ENCODE measurements around a stretch of chr18.

GRCh38 chr18:46418597-46419266 lies 84.9 kb downstream of the RNF165 start:
- RRBS: no CpG with 5 or more reads among the region's 6 CpGs

DNA sequence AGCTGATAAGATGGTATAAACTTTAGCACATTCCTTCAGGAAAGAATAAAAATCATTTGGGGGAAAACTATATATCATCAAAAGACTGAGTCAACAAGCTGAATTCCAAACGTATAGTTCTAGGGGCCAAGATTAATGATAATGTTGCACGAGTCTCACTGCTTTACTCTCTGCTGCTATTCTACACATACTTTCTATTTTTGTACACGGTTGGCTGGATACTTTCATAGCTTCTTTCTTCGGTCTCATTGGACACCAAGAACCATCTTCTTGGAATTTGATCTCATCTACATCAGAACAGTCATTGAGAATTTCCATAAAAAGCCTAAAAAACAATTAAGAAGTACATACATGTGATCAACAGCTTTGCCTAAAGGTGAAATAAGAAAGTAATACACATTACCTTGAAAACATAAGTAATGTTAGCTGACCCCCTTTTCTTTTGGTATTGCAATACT lies 72.7 kb upstream of the ST8SIA5 start:
- RRBS: no CpG with 5 or more reads among the region's 4 CpGs

- RRBS: no CpG with 5 or more reads among the region's 8 CpGs
Measured at GRCh38 chr18:47896688-47897085, 33.8 kb downstream of the SMAD2 start.

DNA sequence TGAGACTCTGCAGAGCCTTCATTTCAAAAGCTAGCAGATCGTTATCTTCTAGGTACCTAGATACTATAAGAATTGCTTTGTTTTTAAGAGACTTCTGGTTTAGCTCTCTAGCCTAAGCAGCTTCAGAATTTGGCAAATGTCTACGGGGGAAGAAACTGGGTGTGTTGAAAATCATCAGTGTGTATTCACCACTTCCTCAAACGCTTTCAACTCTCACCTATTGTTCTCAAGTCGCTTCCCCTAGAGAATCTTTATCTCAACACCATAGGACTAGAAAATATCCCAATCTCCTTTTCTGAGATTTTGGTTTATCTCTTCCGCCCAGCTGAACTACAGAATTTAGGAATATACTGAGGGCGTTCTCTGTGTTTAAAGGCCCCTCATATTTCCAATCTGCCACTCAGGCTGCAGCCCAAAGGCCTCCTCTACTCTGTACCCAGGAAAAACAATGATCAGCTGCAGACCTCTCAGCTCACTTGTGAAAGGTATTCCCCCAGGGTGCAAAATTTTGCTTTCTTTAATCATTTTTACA lies 28.6 kb downstream of the SMAD2 start:
- RRBS: no CpG with 5 or more reads among the region's 6 CpGs

DNA sequence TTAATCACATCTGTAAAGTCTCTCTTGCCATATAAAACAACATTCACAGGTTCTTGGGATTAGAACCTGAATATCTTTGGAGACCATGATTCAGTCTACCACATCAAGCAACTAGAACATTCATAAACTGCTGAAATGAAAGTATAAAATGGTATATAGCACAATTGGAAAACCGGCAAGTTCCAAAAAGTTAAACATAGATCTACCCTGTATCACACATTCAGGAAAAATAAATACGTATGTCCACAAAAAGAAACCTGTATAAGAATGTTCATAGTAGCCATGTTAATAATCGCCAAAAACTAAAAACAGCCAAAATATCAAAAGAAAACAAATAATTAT lies 23.5 kb downstream of the SMAD2 start:
- RRBS: no CpG with 5 or more reads among the region's 3 CpGs

GRCh38 chr18:48002959-48003355 lies 72.5 kb upstream of the SMAD2 start:
- RRBS: no CpG with 5 or more reads among the region's 5 CpGs

DNA sequence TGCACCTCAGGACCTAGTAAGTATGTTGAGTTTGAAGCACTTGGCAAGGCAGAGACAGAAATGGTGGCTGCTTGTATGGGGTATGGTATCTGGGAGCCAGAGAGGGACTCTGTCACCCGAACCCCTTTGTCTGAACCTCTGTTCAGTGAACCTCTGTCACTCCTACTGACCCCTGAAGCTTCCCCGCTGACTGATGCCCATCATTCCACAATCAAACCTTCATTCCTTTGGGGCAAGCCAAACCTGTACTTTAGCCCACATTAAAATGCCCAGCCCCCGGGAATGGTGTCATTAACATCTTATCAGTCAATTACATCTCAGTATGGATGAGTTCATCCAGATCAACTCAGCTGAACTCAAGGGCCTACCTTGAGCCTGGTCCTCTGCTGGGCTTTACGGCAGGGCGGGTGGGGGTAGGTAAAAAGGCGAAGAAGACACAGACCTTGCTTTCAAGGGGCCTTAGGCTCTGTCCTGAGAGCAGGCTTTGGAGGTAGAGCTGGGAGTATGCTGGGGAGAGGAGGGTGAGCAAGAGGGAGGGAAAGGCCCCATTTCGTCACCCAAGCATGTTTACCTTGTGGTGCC lies 154.4 kb upstream of the SMAD2 start:
- RRBS: no CpG with 5 or more reads among the region's 7 CpGs

DNA sequence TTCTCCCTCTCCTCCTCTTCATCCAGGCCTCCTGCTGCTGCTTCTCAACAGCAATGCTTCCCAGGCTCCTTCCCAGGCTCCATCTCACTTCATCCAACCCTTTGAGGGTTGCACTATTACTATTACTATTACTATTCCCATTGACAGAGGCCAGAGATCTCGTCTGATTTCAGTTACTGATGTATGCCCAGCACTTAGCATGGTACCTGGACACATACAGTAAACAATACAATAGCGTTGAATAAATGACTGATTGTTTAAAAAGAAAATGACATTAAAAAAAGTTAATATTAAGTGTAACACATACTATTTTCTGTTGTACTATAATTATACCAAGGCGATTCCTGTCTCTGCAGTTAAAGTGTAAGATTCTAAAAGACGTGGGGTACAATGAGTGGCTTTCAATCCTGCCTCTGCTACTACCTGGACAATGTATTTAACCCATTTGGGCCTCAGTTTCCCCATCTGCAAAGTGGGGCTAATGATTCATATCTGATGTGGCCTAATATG lies 204.6 kb upstream of the SMAD2 start:
- RRBS: no CpG with 5 or more reads among the region's 4 CpGs

GRCh38 chr18:48151468-48152264 lies 221.2 kb upstream of the SMAD2 start:
- RRBS: no CpG with 5 or more reads among the region's 11 CpGs

- RRBS: 2% methylated on average over 21 of the region's 66 CpGs
Measured at GRCh38 chr18:48161190-48161997, 230.9 kb upstream of the SMAD2 start.

DNA sequence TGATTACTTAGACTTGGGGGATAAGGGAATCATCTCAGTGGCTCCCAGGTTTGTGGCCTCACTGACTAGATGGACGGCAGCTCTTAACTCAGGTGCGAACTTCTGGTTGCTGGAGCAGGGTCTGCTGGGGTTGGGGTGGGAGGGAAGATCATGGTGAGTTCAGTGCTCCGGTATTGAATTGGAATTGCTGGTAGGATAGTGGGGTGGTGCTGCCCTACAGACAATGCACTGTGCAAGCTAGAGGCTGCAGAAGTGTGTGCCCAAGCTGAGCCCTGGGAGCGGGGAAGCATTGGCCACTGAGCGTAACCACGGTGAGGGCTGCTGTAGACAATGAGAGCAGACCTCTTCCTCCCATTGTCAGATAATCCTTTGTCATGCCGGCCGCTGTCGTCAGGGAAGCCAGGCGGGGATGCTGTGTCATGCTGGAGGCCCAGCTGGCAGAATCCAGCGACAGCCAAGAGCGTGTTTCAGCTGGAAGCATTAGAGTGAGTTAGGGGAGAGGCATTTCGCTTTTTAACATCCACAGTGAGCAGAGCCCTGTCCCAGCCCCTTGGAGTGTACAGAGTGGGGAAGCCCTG lies 6.8 kb downstream of the CTIF start:
- RRBS: no CpG with 5 or more reads among the region's 13 CpGs

- RRBS: no CpG with 5 or more reads among the region's 2 CpGs
Measured at GRCh38 chr18:48582829-48583392, 44.1 kb downstream of the CTIF start.

DNA sequence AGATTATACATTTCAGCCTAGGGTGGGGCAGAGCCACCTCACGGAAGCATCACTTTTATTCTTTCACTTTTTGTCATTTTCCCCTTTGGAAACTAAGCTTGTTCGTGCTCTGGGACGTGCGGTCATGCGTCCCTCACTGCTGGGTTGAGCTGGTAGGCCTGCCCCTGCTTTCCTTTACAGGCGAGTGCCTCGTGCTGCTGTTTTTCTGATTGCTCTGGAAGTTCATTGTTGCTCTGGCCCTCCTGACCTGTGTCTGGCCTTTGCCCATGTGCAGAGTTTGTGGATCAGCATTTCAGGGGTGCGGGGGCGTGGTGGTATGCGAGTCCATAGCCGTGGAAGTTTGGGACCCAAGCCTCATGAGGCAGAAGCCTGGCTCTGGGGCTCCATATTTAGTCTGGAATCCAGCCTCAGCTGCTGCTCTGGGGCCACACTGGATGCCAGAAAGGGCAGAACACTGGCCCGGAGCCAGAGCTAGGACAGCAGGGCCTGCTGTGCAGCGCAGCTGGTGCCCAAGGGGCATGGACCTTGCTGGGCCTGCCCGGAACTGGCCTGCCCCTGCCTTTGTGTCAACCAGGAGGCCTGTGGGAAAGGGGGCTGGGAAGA lies 51.1 kb downstream of the CTIF start:
- RRBS: 95% methylated on average over 2 of the region's 14 CpGs

GRCh38 chr18:48695720-48696251 lies 157.0 kb downstream of the CTIF start:
- RRBS: no CpG with 5 or more reads among the region's 11 CpGs

DNA sequence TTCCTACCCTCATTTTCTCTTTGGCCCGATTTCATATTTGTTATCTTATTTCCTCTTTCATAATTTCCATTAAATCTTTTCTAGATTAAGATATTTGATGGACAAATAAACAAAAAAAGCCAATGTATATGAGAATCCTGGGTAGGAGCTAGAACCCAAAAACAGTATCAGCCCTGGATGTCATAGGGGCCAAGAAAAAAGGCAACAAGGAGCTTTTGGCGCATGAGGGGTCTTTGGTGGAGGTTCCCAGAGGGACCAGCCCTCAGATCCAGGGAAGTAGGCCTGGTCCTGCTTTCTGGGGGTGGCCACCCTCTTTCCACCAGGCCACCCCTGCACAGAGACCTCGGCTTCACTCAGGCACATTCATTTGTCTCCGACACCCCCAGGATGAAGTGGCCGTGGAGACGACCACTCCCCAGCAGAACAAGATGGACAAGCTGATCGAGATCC lies 189.7 kb downstream of the SMAD7 start:
- RRBS: no CpG with 5 or more reads among the region's 7 CpGs

DNA sequence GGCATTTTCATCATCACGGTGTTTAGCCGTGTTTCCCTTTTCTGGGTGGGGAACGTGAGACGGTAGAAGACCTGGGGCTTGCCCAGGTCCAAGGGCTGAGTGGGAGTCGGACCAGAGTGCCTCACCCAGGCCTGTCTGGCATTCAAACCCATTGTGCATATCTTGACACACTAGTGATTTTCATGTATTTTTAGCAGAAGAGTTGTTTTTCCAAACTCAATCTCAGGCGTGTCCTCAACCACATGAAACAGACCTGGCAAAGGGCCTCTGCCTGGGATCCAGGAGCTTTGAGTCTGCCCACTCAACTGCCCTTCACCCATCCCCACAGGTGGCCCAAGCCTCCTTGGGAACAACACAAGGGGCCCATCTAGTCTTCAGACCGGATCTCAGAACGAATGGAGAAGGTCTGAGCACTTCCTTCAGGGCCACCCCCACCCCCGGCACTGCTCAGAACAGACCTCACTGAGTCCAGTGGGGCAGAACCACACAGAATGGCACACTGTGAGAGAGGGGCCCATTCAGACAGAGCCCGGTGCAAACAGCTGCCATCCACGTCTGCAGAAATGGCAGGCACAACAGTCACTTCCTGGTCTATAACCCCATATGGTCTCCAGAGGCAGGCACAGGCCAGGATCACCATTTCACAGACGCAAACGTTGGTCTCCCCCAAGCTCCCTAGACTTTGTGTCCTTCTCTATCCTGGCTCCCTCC lies 149.9 kb downstream of the SMAD7 start:
- RRBS: 99% methylated on average over 4 of the region's 13 CpGs

GRCh38 chr18:48840365-48840950 lies 110.3 kb downstream of the SMAD7 start:
- RRBS: no CpG with 5 or more reads among the region's 4 CpGs

GRCh38 chr18:48873213-48873677 lies 77.5 kb downstream of the SMAD7 start:
- RRBS: no CpG with 5 or more reads among the region's 6 CpGs

DNA sequence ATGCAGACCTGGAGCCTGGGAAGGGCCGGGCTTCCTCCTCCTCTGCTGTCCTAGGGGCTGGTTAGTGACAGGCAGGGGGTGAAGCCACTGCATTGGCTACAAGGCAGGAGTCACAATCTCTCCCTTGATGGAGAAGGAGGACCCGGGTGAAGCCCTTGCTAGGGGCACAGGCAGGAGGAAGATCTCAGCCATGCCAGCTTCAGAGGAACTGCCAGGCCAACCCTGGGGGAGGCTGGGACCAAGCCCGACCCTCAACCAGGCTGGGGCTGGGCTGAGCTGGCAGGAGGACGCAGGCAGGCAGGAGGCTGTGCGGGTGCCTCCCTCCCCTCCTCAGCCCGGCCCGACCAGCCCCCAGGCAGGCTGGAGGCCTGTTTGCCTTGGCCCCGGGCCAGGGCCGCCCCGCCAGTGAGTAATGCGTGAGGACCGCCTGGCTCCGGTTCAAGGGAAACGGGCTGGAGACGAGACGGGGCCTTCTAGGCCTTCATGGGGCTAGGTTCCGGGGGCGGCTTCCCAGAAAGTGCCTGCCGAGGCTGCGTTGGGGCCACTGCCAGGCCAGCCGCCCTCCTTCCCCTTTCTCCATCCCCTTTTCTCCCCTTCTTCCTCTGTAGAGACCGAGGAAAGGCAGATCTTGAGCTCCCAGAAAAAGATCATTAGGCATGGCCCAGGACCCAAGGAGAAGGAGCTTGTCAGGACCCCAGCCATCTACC lies 48.8 kb downstream of the SMAD7 start:
- RRBS: 25% methylated on average over 12 of the region's 22 CpGs

DNA sequence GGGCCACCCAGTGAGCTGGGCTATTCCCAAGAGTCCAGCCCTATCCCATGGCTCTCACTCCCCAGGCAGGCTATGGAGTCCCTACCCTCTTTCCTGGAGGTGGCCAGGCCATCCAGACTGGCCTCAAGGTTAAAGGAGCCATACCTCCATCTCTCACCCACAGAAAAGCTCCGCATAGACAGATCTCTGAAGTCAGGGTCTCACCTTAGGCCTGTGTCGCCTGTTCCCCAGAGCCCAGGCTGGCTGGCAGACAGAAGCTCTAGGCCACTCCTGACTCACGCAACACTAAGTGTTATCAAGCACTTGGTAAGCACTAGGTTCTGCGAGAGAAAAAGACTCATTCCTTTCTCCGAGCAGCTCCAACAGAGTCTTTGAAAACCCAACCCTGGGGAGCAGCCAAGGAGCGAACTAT lies 6.2 kb downstream of the SMAD7 start:
- RRBS: no CpG with 5 or more reads among the region's 6 CpGs

All from SK-N-MC (cell line).